ENCODE data around the genes SOX10, BAIAP2L2, MAFF and DMC1.

DNA sequence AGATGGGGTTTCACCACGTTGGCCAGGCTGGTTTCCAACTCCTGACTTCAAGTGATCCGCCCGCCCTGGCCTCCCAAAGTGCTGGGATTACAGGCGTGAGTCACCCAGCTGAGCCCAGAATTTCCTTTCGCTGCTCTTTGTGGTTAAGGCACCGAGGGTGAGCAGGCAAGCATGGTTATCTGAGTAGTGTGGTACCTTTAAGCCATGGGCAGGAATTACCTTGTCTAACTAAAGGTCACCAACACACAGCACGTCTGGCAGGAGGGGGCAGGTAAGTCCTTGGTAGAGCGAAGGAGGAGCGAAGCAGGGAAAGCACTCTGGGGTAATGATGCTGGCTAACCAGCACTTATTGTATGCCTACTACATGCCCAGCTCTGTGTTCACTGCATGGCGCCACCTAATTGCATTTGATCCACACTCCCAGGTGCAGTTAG is 45.6 kb downstream of the TRIOBP start:
- CAGE, long polyA plus RNA, result no peak
- RRBS, result no CpG with 5 or more reads among the region's 10 CpGs

DNA sequence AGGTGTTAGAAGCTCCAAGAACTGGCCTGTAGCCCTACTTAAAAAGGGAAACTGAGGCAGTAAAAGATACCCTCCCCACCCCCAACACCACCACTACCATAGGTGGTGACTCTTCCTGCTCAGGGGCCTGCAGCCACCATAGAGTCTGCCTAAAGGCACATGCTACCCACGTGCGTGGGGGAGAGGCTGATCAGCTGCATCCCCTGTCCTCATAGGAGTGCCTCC is 39.2 kb upstream of the H1-0 start:
- CAGE, long polyA plus RNA, result no peak
- RRBS, result no CpG with 5 or more reads among the region's 2 CpGs

DNA sequence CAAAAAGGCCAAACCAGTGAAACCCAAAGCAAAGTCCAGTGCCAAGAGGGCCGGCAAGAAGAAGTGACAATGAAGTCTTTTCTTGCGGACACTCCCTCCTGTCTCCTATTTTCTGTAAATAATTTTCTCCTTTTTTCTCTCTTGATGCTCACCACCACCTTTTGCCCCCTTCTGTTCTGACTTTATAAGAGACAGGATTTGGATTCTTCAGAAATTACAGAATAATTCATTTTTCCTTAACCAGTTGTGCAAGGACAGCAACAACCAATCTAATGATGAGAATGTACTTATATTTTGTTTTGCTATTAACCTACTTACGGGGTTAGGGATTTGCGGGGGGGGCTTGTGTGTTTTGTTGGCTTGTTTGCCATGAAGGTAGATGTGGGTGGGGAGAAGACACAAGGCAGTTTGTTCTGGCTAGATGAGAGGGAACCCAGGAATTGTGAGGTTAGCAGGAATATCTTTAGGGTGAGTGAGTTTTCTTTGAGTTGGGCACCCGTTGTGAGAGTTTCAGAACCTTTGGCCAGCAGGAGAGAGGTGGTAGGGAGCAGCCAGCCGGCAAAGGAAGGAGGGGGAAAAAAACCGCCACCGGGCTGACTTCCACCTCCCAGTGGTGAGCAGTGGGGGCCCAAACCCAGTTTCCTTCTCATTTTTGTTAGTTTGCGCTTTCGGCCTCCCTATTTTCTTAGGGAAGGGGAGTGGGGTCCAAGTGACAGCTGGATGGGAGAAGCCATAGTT is 1.2 kb downstream of the H1-0 start:
- CAGE, long polyA plus RNA, result start-site peak on the plus strand centred at position 337 of the sequence, 8 bp wide, 43 and 35 reads in 2 replicates
- RRBS, result 7% methylated on average over 1 of the region's 10 CpGs

- CAGE, long polyA plus RNA, result no peak
- RRBS, result 14% methylated on average over 1 of the region's 9 CpGs
Measured at GRCh38 chr22:37806801-37807303, 882 bp upstream of the GCAT start.

- CAGE, long polyA plus RNA, result no peak
- RRBS, result no CpG with 5 or more reads among the region's 3 CpGs
Measured at GRCh38 chr22:37809075-37809509, 1.4 kb downstream of the GCAT start.

- CAGE, long polyA plus RNA, result no peak
- RRBS, result no CpG with 5 or more reads among the region's 9 CpGs
Measured at GRCh38 chr22:37869936-37870436, 20.8 kb downstream of the EIF3L start.

DNA sequence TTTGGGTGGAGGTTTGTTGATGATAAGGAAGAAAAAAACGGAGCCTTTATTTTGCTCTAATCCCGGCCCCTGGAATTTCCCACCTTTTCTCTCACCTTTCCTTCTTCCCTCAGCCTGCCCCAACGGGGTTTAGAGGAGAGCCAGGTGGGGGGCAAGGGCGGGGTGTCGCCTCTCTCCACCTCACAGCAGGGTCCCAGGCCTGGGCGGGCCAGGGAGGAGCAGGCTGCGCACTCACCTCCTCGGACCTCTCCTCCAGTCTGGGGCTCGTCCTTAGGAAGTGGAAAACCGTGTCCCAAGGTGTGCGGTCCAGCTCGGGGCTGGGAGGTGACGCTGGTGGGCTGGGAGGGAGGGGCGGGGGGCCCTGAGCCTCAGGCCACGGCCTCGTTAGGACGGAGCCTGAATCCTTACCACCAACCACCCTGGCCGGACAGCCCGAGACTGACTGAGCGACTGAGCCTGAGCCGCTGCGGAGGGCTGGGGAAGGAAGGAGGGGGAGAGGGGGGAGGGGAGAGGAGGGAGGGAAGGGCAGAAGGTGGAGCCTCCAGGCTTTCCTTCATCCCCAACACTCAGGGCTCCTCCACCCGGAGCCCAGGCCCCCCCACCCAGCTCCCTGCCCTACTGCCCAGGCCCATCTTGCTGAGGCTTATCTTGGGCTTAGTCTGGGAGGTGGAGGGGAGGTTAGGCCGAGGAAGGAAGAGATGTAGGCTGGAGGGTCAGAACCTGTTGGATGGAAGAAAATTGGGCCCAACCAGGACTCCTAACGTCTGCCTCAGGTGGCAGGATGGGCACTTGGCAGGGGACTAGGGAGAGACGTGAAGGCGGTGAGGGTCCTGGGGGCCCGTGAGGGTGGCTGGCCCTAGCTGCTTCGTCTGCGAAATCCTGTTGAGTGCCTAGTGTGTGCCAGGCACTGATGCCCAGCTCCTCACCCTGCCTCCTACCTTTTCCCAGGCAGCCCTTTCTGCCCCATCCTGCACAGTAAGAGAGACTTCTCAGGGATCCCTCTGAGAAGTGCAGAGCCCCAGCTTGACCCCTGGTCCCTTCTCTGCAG is at the start of gene SOX10:
TSS of gene SOX10 (minus strand) at position 452 of the 1,048 bp plus-strand sequence.
- CAGE, long polyA plus RNA, result no peak
- RRBS, result no CpG with 5 or more reads among the region's 30 CpGs

DNA sequence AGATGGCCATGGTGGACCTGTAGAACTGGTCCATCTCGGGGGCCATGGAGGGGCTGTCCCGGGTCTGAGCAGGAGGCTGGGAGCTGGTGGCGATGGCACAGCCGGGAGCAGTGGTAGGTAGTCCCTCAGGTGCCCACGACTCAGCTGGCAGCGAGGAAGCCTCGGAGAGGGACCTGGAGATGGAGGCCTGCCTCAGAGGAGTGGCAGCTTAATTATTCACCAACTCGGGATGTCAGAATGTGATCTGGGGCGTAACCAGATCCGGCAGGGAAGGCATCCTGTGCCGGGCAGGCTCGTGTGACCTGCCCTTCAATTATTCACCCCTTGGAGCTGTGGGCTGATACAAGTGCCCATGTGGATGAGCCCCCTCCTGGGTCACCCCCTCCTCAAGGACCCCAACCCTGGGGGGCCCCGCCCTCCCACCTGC is at the start of gene BAIAP2L2:
TSS of gene BAIAP2L2 (minus strand) at position 205 of the 427 bp plus-strand sequence.
- CAGE, long polyA plus RNA, result no peak
- RRBS, result 87% methylated on average over 3 of the region's 13 CpGs

- CAGE, long polyA plus RNA, result no peak
- RRBS, result 88% methylated on average over 5 of the region's 25 CpGs
Measured at GRCh38 chr22:38112320-38112913, 1.9 kb upstream of the BAIAP2L2 start.

- CAGE, long polyA plus RNA, result start-site peak on the plus strand at chr22:38202088-38202138, 48 and 37 reads in 2 replicates
- RRBS, result 1% methylated on average over 40 of the region's 77 CpGs
Measured at GRCh38 chr22:38201394-38202314, at the start of gene MAFF. TSS of gene MAFF (plus strand) at chr22:38201994.

GRCh38 chr22:38222654-38223231 is 20.9 kb downstream of the MAFF start:
- CAGE, long polyA plus RNA, result no peak
- RRBS, result no CpG with 5 or more reads among the region's 17 CpGs

GRCh38 chr22:38230114-38230499 is 28.3 kb downstream of the MAFF start:
- CAGE, long polyA plus RNA, result no peak
- RRBS, result no CpG with 5 or more reads among the region's 10 CpGs

GRCh38 chr22:38257196-38257790 is 15.5 kb downstream of the TMEM184B start:
- CAGE, long polyA plus RNA, result no peak
- RRBS, result no CpG with 5 or more reads among the region's 18 CpGs

DNA sequence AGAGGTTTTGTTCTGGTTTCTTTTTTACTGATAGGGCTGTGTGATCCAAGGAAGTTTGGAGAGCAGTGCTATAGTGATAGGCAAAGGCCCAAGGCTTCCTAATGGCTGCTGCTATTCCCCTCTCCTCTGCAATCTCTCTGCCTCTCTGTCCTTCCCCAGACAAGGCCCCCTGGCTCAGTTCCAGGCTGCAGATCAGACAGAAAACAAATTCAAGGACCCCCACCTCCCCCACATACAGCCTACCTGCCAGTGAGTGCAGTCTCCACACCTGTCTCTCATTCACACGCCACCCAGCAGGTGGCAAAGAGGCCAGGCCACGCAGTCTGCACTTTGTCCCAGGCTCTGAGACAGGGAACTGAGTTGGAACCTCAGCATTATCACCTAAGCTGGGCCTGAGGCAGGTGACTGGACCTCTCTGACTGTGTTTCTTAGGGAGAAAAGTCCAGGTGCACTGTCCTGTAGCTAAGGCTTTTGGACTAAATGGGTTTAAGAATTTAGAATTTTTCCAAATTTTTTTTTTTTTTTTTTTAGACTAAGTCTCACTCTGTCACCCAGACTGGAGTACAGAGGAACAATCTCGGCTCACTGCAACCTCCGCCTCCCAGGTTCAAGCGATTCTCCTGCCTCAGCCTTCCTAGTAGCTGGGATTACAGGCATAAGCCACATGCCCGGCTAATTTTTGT is 14.9 kb downstream of the TMEM184B start:
- CAGE, long polyA plus RNA, result no peak
- RRBS, result no CpG with 5 or more reads among the region's 6 CpGs

GRCh38 chr22:38258706-38259406 is 14.0 kb downstream of the TMEM184B start:
- CAGE, long polyA plus RNA, result no peak
- RRBS, result no CpG with 5 or more reads among the region's 10 CpGs

- CAGE, long polyA plus RNA, result no peak
- RRBS, result no CpG with 5 or more reads among the region's 10 CpGs
Measured at GRCh38 chr22:38350308-38350817, 33.1 kb upstream of the CSNK1E start.

DNA sequence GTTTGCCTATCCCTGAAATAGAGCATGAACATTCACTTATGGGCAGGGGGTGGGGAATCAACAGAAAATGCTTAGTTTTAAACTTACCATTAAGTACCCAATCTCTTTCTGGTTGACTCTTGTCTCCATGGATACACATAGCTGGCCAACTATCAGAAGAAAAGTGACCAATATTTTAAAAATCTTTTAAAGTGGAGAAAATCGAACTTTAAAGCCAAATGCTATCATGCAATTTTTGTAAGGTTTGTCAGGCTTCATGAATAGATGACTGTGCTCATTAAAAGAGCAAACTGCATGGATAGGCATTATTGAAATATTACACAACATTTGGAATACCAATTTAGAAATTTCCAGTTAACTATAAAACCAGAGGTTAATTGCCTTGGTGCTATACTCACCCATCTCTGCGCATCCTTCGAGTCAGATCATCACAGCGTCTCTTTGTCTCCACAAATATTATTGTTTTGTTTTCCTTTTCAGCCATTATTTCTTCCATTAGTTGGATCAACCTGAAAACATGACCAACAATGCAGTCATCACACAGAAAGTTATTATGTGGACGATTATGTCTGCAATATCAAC is 12.4 kb downstream of the DDX17 start:
- CAGE, long polyA plus RNA, result no peak
- RRBS, result no CpG with 5 or more reads among the region's 5 CpGs

GRCh38 chr22:38494454-38495141 is 11.5 kb downstream of the DDX17 start:
- CAGE, long polyA plus RNA, result no peak
- RRBS, result no CpG with 5 or more reads among the region's 11 CpGs

DNA sequence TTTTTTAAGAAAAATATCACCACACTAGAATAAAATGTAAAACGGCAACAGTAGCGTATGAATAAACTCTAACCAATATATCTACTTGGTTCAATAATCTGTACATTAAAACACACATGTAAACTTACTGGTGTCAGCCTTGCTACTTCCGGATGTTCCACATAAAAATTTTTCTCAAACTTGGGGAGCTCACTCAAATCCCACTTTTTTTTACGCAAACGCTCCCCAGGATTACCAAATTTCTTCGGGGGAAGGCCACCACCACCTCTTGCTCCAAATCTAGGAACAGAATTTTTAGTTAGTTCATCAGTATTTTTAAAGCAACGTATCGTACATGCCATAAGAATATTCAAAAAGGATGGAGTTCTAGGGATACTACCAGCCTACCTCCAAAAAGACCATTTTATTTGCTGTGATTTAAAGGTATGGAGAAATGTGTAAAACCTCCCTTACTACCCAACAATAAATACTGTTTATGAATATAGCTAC is 5.1 kb downstream of the DDX17 start:
- CAGE, long polyA plus RNA, result no peak
- RRBS, result no CpG with 5 or more reads among the region's 8 CpGs

GRCh38 chr22:38569638-38570336 is at the start of gene DMC1:
TSS of gene DMC1 (minus strand) at chr22:38570183.
- CAGE, long polyA plus RNA, result no peak
- RRBS, result 24% methylated on average over 3 of the region's 55 CpGs

Data from AG04450 (cell line).